Subcutaneous preadipocyte (primary cell): ENCODE measurements around the gene CHKB.

- CAGE, long polyA plus RNA: no peak
Observed at GRCh38 chr22:50203084-50203782, 2.4 kb downstream of the SELENOO start.

DNA sequence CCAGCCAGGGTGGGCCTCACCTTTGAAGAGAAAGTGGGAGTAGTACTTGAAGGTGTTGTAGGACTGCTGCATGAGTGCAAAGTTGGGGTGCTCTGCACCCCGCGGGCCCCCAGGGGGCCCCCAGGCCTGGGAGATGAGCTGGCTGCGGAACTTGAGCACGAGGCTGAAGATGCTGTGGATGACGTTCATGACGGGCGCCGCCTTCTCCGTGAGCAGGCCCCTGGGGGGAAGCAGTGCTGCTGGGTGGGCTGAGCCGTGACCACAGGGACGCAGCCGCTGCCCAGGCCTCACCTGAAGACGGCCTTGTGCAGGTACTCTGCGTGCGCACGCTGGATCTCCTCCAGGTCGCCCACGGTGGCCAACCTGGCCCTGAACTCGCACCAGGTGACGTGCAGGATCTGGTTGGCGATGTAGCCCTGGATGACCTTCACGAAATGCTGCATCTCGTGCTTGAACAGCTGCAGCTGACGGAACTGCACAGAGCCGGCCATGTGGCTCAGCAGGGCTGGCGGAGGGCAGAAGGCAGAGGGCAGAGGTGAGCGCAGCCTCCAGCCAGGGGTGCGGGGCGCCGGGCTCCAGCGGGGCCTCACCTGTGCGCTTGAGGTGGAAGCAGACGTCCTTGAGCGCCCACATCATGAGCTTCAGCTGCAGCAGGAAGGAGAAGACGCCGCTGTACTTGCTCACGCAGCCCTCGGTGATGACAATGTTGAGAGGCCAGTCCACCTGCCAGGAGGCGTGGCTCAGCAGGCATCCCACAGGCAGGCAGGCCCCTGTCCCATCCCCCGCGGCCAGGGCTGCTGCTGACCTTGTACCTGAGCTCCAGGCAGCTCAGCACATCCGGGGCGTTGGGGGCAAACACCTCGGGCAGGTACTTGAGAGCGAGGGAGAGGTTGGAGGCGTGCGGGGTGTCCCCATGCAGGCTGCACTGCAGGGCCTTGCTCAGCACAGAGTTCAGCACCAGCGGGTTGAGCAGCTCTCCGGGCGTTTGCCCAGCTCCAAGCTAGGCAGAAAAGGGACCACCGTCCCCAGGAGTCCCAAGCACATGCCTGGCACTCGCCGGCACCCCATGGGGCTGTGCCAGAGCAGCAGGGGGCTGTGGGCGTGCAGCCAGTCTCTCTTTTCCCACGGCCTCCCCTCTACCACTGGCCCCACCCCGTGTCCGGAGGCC, 17.5 kb downstream of the SELENOO start:
- CAGE, long polyA plus RNA: no peak

- CAGE, long polyA plus RNA: no peak
Observed at GRCh38 chr22:50270819-50271057, 558 bp upstream of the MAPK11 start.

GRCh38 chr22:50271323-50272134, 1.3 kb upstream of the MAPK11 start:
- CAGE, long polyA plus RNA: no peak

GRCh38 chr22:50304502-50305477, 2.7 kb downstream of the PLXNB2 start:
- CAGE, long polyA plus RNA: no peak

- CAGE, long polyA plus RNA: no peak
Observed at GRCh38 chr22:50330864-50331374, 4.1 kb upstream of the DENND6B start.

- CAGE, long polyA plus RNA: no peak
Observed at GRCh38 chr22:50449686-50450042, 25.2 kb downstream of the SBF1 start.

DNA sequence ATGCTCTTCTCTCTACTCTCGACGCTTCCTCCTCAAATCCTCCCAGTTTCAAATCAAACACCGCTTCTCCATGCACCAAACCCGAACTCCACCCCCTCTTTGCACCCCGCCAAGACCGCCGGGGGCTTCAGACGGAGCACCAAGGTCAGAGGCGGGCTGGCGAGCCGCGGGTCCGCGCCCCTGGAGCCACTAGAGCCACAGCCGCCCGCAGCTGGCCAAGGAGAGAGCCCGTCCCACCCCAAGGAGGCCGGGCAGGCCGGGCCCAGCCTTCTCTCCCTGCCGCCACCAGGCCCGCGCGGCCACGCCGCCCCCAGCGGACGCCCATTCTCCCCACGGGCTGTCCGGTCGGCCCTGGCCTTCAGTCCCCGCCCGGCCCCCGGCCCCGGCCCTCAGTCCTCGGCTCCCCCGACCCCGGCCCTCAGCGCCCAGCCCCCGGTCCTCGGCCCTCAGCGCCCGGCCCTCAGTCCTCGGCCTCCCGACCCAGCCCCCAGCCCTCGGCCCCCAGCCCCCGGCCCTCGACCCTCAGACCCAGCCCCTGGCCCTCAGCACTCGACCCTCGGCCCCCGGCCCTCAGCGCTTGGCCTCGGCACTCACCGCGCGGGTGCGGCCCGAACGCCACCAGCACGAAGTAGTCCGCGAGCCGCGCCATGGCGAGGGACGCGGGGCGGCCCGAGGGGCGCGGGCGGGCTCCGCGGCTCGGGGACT, 491 bp downstream of the SBF1 start:
- CAGE, long polyA plus RNA: no peak

- CAGE, long polyA plus RNA: no peak
Observed at GRCh38 chr22:50481633-50482774, 661 bp downstream of the ADM2 start.

DNA sequence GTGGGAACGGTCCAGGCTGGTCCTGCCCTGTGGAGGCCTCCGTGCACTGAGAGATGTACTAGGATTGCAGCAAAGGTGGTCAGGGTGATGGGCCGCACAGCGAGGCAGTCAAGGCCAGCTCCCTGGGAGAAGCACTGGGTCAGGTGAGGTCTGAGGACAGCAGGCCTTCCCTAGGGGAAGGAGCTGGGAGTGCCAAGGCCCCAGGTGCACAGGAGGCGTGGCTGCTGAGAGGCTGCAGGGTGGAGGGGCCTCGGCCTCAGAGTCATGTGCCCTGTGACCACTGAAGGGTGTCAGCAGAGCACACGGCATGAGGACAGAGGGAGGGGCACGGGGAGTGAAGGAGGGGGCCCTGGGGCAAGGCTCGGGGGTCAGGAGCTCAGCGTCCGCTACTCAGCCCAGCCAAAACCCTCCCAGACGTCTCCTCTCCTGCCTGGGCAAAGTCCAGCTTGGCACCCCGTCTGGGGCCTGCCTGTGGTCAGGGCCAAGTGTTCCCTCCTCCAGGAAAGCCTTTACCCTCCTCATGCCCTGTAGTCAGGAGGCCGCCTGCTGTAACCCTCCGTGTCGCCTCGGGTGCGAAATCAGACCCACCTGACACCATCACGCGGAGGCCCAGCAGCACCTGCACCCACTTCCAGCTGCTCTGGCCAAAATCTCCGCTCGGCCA, 2.3 kb upstream of the MIOX start:
- CAGE, long polyA plus RNA: no peak

- CAGE, long polyA plus RNA: no peak
Observed at GRCh38 chr22:50485631-50485972, 1.1 kb upstream of the MIOX start.

DNA sequence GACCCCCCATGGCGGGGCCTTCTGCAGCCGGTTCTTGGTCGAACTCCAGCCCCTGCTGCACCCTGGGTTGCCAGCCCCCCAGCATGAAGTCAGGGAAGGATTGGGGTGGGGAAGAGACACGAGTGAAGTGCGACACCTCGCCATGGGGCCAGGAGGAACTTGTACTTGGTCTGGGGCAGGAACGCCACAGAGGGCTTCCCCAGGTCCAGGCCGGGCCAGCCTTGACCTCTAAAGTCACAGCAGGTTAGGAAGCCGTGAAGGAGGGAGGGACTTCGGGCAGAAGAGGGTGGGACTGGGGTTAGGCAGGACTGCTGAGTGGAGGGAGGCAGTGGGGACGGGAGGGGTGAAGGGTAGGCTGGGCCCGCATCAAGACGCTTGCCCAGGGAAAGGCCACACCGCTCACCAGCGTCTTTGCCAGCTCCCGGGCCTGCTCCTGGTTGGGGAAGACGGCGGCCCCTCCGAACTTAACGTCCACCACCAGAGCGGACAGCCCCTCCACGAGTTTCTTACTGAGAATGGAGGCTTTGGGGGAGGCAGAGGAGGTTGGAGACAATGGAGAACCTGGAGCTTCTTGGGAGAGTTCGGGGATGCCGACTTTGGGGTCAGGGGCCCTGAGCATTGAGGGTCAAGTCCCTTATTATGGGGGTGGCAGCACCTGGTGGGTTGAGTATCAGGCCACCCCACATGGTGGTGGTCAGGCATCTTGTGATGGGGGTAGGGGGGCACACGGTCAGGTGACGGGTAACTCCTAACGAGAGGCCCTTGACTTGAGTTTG, 1.6 kb upstream of the SCO2 start:
- CAGE, long polyA plus RNA: no peak

DNA sequence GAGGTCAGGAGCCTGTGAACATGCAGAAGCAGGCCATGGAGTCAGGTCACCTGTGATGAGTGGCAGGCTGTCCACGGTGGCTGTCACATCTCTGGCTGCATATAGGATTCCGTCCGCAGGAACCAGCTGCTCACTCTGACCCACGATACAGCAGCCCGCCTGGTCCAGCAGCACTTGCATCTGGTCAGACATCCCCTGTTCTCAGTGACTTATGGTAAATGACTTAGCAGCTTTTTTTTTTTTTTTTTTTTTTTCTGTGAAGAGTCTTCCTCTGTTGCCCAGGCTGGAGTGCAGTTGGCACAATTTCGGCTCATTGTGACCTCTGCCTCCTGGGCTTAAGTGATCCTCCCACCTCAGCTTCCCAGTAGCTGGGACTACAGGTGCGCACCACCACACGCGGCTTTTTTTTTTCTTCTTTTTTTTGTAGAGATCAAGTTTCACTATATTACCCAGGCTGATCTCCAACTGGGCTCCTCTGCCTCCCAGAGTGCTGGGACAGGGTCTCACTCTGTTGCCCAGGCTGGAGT, 2.2 kb upstream of the SCO2 start:
- CAGE, long polyA plus RNA: no peak

DNA sequence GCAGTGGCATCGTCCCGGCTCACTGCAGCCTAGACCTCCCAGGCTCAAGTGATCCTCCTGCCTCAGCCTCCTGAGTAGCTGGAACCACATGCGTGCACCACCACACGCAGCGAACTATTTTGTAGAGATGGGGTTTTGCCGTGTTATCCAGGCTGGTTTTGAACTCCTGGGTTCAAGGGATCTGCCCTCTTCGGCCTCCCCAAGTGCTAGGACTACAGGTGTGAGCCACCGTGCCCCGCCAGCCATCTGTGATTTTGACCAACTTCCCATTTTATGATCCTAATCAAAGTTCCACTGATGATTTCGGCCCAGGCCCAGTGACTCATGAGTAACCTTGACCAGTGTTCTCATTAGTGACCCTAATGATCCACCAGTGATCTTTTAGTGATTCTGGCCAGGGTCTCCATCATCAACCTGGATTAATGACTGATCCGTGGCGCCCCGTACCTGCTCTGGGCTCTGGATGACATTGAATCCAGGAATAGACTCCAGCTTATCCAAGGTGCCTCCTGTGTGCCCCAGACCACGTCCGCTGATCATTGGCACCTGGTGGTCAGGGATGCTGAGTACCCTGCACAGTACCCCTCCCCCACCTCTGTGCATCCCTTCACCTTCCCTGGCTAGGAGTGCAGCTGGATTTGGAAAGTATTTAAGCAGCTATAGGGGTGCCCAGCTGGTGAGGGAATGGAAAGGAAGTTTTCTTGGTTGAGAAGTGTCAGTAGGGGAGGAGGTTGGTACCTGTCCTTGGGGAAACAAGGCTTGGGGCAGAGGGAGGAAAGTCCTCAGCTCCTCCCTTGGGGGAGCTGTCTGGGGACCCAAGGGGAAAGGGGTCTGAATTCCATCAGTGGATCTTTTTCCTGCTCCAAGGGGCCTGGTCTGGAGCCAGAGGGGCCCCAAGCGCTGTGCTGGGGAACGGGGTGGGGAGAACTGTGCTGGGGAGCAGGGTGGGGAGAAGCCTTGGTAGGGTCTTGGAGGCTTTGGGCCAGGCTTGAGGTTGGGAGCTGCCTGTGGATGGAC, 1.4 kb downstream of the TYMP start:
- CAGE, long polyA plus RNA: no peak

- CAGE, long polyA plus RNA: no peak
Observed at GRCh38 chr22:50581987-50583044, at the start of gene CHKB. Gene CHKB (minus strand): TSS chr22:50582849.

DNA sequence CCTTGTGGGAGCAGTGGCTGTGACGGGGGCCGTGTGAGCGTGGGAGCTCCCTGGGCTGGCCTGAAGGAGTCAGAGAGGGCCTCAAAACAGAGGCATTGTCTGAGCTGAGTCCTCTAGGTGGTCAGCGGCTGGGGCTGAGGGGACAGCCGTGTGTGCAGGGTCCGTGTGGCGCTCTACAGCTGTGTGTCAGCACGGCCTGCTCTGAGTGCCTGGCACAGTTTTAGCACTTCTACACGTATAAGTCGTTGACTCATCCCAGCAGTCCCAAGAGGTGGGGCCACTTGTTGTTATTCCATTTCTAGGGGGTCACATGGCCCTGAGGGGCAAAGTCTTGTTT, 37.8 kb upstream of the ACR start:
- CAGE, long polyA plus RNA: no peak